ENCODE measurements around the genes PRSS50 and PLXNB1.

GRCh38 chr3:46717550-46718107 lies at the start of gene PRSS50:
Gene PRSS50, minus strand, starts transcription at chr3:46717869.
- RRBS = 46% methylated on average over 13 of the region's 52 CpGs

GRCh38 chr3:46864273-46864594 lies 990 bp upstream of the MYL3 start:
- RRBS = no CpG with 5 or more reads among the region's 2 CpGs

- RRBS = no CpG with 5 or more reads among the region's 13 CpGs
Measured at GRCh38 chr3:46968333-46969184, 8.0 kb downstream of the CCDC12 start.

GRCh38 chr3:46988705-46989940 lies 9.7 kb downstream of the NBEAL2 start:
- RRBS = no CpG with 5 or more reads among the region's 25 CpGs

DNA sequence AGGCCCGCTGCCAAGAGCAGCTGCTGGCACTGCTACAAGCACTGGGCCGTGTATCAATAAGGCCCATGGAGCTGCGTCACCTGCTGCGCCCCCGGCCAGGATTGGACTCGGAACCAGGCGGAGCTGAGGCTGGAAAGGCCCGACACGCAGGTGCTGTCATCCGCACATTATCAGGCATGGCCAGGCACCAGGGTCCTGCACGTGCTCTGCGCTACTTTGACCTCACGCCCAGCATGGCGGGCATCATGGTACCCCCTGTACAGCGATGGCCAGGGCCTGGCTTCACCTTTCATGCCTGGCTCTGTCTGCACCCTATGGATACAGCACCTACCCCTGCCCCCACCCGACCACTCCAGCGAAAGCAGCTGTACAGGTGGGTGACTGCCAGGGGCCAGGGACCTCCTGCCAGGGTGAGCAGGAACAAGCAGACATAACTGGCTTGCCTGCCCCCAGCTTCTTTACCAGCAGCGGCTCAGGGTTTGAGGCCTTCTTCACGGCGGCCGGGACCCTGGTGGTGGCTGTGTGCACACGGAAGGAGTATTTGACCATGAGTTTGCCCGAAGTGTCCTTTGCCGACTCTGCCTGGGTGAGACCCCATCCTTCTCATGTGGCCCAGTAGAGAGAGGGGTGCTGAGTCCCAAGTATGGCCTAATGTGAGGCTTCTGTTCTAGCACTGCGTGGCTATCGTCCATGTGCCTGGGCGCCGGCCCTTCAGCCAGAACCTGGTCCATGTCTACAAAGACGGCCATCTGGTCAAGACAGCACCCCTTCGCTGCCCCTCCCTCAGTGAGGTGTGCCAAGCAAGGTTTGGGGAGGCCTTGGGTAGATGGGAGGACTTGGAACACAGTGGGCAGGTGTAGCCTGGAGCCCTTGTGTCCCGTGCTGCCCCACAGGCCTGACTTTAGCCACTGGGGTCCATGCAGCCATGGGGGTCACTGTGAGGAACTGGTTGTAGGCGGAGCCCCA lies 16.1 kb downstream of the NBEAL2 start:
- RRBS = no CpG with 5 or more reads among the region's 32 CpGs

DNA sequence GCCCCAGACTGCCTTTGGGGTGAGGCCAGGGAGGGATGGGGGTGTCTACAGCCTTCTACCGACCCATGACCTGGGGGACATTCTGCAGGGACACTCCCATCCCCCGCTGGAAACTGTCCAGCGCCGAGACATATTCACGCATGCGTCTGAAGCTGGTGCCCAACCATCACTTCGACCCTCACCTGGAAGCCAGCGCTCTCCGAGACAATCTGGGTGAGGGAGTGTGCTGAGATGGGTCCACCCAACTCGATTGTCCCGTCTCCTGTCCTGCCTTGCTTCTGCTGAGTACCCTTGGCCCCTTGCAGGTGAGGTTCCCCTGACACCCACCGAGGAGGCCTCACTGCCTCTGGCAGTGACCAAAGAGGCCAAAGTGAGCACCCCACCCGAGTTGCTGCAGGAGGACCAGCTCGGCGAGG lies 23.4 kb downstream of the NBEAL2 start:
- RRBS = no CpG with 5 or more reads among the region's 15 CpGs

- RRBS = no CpG with 5 or more reads among the region's 9 CpGs
Measured at GRCh38 chr3:47362481-47363183, 18.2 kb upstream of the PTPN23 start.

GRCh38 chr3:47409229-47409864 lies 28.5 kb downstream of the PTPN23 start:
- RRBS = no CpG with 5 or more reads among the region's 26 CpGs

DNA sequence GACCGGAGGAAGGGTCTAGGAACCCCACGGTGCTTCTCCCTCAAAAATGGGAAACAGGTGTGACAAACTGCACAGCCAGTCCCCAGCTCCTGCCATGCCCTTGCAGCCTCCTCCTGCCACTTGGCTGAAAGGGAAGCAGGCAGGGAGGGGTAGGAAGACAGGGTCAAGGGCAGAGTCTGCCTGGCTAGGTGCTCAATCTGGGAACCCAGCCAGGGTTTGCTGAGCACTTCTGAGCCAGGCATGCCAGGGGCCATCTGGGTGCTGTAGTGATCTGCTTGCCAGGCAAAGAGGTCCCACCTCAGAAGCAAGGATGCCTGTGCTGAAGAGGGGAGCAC lies 41.2 kb downstream of the PTPN23 start:
- RRBS = no CpG with 5 or more reads among the region's 2 CpGs

DNA sequence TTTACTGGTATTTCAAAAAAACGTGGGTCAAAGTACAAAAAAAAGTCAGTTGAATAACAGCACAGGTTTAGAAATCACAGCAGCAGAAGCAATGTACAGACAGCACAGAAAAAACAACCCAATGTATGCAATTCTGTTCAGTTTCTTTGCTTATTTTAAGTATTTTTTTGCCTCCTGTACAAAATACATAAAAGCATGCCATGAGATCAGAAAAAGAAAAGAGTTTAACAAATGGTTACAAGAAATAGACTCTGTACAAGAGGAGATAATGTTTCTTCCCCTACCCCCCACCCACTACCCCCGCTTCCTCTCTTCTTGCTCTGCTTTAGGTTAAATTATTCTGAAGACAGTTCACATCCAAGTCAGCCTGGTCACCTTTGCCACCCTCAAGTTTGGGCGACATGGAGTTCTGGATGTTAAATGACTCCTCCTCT lies 16.4 kb downstream of the CSPG5 start:
- RRBS = no CpG with 5 or more reads among the region's 3 CpGs

GRCh38 chr3:47846151-47847176 lies 43.5 kb downstream of the DHX30 start:
- RRBS = 84% methylated on average over 4 of the region's 44 CpGs

- RRBS = 91% methylated on average over 10 of the region's 38 CpGs
Measured at GRCh38 chr3:47848917-47849887, 46.3 kb downstream of the DHX30 start.

DNA sequence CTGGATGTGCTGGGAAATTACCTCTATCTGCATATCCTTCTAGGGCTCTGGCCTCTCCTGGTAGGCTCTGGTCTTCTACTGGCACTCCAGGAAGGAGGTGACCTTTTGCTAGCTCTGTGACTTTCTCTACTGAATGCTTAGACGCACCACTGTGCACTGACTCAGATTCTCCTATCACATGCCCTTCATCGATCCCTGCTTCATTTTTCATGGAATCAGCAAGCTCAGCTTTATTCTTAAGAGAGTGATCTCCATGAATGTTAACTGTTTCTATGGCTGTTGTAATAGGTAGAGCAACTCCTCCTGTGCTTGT lies 106.6 kb downstream of the DHX30 start:
- RRBS = no CpG with 5 or more reads among the region's 2 CpGs

DNA sequence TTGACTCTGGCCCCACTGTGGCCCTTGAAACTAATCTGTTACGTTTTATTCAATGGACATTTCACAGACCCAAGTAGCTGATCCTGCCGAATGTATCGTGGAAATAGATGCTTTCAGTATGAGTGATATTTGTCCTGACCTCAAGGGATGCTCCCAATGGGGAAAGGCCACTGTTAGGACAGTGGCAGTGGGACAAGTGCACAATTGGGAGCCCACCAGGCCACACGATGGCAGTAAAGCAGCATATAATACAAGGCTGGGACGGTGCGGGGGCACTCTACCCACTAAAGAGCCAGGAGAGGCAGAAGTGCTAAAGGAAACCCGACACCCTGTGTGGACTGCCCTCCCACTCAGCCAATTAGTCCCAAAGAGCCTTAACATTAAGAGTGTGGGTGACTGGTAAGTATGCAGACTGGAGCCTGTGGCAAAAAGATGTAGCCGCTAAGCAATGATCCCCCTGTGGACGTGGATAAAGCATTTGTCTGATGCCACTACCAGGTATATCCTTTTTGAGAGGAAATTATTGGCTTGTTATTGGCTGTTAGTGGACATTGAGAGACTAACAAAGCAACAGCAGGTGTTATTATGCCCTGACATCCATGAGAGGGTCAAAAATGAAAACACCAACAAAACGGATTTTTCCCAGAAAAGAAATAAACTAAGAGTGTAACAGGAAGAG lies 8.1 kb upstream of the ZNF589 start:
- RRBS = no CpG with 5 or more reads among the region's 10 CpGs

GRCh38 chr3:48247524-48248033 lies 6.7 kb downstream of the ZNF589 start:
- RRBS = no CpG with 5 or more reads among the region's 1 CpG

- RRBS = 1% methylated on average over 18 of the region's 45 CpGs
Measured at GRCh38 chr3:48429679-48430586, at the start of gene PLXNB1. Gene PLXNB1, minus strand, starts transcription at chr3:48430086.

GRCh38 chr3:48507126-48508321 lies 3.5 kb upstream of the SHISA5 start:
- RRBS = no CpG with 5 or more reads among the region's 16 CpGs

- RRBS = no CpG with 5 or more reads among the region's 7 CpGs
Measured at GRCh38 chr3:48558533-48559238, 2.1 kb upstream of the PFKFB4 start.

DNA sequence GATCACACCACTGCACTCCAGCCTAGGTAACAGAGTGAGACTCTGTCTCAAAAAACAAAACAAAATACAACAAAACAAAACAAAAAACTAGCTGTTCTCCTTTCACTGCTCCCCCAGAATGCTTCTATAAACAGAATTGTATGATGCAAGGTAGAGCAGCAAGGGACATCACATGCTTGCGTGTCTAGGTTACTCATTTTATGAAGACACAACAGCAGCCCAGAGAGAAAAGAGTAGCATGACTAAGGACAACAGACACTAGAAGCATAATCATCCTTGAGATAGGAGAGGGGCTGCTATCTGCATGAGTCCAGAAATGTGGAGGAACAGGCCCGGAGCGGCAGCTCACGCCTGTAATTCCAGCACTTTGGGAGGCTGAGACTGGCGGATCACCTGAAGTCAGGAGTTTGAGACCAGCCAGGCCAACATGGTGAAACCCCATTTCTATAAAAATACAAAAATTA lies 25.2 kb upstream of the IP6K2 start:
- RRBS = no CpG with 5 or more reads among the region's 5 CpGs